Gastroesophageal sphincter (tissue), 4 donors: ENCODE data around the gene KLHL26.

DNA sequence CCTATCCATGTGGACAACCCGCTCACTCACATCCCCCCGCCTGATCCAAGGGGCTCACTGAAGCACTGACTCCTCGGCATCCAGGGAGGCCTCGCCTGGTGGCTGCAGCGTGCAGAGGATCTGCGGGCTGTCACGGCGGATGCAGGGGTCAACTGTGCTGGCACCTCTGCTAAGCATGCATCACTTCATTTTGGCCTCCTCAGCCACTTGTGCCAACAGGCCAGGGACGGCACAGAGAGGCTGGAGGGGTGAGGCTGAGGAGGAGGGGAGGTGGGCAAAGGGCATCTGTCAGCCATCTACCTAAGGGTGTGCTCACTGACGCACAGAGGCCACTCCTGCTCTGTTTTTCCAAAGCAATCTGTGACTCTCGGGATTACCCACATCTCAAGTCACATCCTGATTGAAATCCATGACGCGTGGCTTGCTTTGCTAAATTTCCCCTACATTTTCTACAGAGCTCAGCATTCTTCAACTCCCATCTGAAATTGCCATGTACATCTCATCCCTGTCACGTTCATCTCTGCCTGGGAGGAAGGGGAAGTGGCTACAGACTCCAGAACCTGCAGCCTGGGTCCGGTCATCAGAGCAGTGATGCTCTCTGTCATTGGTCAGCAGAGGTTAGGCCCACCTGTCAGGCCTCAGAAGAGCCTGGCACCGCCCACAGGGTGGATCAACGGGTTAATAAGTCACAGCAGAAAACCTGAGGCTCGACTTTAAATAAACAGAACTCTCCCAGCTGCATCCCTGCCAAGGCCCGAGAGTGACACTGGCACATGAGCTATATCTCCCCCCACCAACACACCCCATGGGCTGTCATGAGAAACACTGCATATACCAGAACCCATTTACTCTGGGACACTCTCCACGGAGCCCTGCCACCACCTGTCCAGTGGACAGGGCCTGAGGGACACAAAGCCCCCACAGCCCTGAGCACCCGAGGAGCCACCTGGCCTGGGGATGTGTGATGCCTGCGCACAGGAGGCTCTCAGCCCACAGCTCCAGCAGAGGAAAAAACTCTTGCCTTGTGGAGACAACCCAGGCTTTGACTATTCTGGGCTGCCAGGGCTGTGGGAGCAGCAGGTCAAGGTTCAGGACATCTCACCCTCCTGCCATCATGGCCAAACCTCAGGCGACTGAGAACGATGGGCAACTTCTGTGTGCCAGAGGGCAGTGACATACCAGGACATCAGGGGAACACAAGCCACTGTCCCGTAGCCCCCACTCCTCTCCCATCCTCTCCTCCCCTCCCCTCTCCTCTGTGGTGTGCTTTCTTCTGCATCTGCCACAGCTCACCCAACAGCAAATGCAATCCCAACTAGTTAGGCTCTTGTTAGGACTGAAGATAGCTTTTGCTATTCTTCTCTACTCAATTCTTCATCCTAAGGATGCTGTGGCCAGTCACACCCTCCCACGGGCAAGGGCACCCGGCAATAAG lies 17.4 kb downstream of the ELL start:
- PRO-cap: no peak
- RAMPAGE, long total RNA, 4 experiments: no peak in any of the 4 experiments

GRCh38 chr19:18520477-18521155 lies 1.3 kb downstream of the ELL start:
- PRO-cap: bidirectional peak, plus-strand start at chr19:18520767, minus-strand start at chr19:18520528; bidirectional peak, plus-strand start at chr19:18520979, minus-strand start at chr19:18520878
- RAMPAGE, long total RNA, 4 experiments: no peak in any of the 4 experiments

GRCh38 chr19:18541434-18542189 lies 1.8 kb downstream of the FKBP8 start:
- PRO-cap: no peak
- RAMPAGE, long total RNA, 4 experiments: no peak in any of the 4 experiments

DNA sequence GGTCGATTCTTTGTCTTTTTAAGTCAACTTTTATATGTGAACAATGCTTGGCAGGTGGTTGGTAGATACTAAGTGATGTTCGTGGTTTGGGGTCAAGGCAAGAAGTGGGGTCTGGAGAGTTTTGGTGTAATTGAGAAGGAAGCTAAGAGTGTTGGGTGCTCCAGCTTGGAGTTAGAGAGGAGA lies 860 bp downstream of the UBA52 start:
- PRO-cap: no peak
- RAMPAGE, long total RNA, 4 experiments: no peak in any of the 4 experiments

DNA sequence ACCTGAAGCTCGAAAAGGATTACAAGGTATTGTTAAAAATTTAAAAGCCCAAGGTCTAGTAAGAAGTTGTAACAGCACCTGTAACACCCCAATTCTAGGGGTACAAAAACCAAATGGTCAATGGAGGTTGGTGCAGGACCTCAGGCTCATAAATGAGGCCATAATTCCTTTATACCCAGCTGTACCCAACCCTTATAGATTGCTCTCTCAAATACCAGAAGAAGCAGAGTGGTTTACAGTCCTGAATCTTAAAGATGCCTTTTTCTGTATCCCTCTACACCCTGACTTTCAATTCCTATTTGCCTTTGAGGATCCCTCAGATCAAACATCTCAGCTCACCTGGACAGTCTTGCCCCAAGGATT lies 7.5 kb upstream of the REX1BD start:
- PRO-cap: no peak
- RAMPAGE, long total RNA, 4 experiments: no peak in any of the 4 experiments

GRCh38 chr19:18635976-18637231 lies at the start of gene KLHL26:
TSS of gene KLHL26 (plus strand) at chr19:18637028.
- PRO-cap: unidirectional peak, plus-strand start at chr19:18636405; bidirectional peak, plus-strand start at chr19:18637028, minus-strand start at chr19:18636767
- RAMPAGE, long total RNA, 4 experiments: start-site peak on the plus strand in 2 of 4 experiments, at chr19:18637025-18637047 at its widest, 36 to 55 reads per replicate

DNA sequence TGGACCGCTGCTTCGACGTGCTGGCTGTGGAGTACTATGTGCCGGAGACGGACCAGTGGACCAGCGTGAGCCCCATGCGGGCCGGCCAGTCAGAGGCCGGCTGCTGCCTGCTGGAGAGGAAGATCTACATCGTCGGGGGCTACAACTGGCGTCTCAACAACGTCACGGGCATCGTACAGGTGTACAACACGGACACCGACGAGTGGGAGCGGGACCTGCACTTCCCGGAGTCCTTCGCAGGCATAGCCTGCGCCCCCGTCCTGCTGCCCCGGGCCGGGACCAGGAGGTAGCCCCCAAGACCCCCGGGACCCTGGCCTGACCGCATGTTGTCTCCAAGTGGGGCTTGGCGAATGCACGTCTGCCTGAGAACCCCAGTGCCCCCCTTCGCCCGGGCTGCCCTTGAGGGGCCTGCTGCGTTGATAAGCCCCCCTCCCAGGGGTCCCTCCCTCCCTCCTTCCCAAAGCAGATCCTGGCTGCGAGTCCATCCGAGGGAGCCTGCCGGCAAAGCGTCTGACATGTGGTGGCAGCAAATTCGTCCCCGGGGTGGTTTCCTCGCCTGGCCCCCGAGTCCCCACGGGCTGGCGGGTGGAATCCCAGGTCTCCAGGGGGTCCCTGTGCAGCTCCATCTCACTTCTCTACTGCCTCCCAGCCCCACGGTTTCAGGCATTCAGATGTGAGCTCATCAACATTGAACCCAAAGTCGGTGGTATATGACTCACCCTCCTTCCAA lies 14.4 kb upstream of the CRTC1 start:
- PRO-cap: no peak
- RAMPAGE, long total RNA, 4 experiments: no peak in any of the 4 experiments

- PRO-cap: no peak
- RAMPAGE, long total RNA, 4 experiments: no peak in any of the 4 experiments
Measured at GRCh38 chr19:18761479-18762384, 29.4 kb downstream of the COMP start.

DNA sequence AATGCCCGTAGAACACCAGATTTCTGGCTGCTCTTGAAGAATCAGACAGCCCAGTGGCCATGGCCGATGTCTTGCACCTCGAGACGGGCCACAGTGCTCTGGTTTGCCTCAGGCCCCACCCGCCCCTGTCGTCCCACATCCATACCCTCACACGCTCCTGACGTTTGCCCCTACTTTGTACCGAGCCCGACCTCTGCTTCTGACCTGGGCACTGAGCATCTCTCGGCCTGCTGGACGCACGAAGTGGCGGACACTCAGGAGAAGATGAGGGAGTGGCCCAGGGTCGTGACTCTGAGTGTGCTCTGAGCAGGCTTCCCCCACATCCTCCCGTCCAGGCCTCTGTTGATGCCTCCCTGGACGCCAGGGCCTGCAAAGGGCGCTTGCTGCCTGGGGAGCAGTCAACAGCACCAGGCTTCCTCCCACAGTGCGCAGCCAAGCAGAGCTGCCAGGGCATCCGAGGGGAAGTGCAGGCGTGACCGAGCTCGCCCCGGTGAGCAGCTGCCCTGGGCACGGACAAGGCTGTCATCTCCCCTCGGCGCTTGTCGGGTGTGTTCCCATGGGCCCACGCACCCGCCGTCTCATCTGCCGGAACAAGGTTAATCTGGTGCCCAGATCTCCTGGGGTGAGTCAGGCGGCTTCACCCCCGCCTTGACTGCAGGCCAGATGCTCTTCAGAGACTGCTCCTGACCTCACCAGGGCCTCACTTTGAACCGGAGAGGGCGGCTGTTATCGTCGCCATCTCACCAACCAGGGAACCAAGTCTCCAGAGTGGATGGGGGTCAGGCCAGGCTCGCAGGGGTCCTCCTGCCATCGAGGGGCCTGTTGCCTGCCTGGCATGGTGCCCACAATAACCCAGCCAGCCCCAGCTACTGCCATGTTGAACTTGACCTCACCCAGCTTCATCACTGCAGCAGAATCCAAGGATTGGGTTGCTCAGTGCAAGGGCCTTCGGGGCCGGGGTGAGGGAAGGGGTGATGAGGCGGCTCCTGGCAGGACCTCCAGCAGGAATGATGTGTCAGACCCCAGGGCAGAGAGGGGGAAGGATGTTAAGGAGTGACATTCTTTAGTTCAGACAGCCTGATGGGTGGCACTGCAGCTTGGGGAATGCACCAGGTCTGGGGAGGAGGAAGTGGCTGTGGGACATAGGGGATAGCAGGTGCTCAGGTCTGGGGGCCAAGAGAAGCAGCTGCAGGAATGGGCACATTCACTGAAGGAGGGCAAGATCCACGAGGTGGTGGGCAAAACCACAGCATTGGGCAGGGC lies 27.0 kb downstream of the COMP start:
- PRO-cap: no peak
- RAMPAGE, long total RNA, 4 experiments: no peak in any of the 4 experiments

- PRO-cap: no peak
- RAMPAGE, long total RNA, 4 experiments: no peak in any of the 4 experiments
Measured at GRCh38 chr19:18785027-18785332, 6.1 kb downstream of the COMP start.

- PRO-cap: no peak
- RAMPAGE, long total RNA, 4 experiments: no peak in any of the 4 experiments
Measured at GRCh38 chr19:18793551-18793961, 2.5 kb upstream of the COMP start.

- PRO-cap: no peak
- RAMPAGE, long total RNA, 4 experiments: no peak in any of the 4 experiments
Measured at GRCh38 chr19:18853901-18854371, 22.2 kb downstream of the UPF1 start.

DNA sequence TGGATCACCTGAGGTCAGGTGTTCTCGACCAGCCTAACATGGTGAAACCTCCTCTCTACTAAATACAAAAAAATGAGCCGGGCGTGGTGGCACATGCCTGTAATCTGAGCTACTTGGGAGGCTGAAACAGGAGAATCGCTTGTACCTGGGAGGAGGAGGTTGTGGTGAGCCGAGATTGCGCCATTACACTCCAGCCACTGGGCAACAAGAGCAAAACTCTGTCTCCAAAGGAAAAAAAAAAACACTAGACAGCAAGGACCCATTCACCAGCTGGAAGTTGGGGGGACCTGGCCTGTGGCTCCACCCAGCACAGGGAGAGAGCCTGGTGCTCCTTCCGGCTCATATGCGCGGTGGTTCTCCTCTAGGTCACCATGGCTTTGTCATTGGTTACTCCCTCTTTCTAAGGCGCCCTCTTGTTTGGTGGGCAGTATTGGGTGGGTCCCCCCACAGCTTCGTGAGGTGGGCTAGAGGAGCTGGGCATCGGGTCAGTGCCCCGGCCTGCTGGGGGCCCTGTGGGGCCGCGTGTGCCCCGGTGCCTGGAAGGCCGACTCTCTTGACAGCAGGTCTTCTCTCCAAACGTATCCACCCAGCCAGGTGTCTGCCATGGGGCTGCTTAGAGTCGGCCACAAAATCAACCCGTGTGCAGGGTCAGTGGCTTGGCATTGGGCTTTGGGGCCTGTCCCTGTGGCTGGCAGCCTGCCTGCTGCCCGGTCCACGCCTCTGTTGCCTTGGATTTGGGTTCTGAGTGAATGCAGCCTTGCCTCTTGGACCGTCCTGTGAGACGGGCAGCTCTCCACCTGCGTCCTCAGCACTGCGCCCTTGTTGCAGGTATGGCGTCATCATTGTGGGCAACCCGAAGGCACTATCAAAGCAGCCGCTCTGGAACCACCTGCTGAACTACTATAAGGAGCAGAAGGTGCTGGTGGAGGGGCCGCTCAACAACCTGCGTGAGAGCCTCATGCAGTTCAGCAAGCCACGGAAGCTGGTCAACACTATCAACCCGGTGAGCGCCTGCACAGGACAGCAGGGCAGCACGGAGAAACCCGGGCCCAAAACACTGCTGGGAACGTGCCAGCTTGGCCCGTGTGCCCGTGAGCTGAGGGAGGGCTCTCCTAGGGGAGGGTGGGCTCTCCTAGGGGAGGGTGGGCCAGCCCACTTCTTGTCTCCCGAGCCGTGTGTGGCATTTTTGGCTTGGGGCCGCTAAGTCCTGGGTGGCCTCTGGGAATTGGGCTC lies 31.3 kb downstream of the UPF1 start:
- PRO-cap: no peak
- RAMPAGE, long total RNA, 4 experiments: start-site peak on the plus strand in 1 of 4 experiments, centred at position 647 of the sequence, 8 reads per replicate

- PRO-cap: no peak
- RAMPAGE, long total RNA, 4 experiments: no peak in any of the 4 experiments
Measured at GRCh38 chr19:18879005-18879622, 16.8 kb downstream of the CERS1 start.

GRCh38 chr19:18903236-18903814 lies 7.4 kb upstream of the CERS1 start:
- PRO-cap: no peak
- RAMPAGE, long total RNA, 4 experiments: no peak in any of the 4 experiments

GRCh38 chr19:18961943-18962160 lies 20.8 kb upstream of the HOMER3 start:
- PRO-cap: no peak
- RAMPAGE, long total RNA, 4 experiments: no peak in any of the 4 experiments

DNA sequence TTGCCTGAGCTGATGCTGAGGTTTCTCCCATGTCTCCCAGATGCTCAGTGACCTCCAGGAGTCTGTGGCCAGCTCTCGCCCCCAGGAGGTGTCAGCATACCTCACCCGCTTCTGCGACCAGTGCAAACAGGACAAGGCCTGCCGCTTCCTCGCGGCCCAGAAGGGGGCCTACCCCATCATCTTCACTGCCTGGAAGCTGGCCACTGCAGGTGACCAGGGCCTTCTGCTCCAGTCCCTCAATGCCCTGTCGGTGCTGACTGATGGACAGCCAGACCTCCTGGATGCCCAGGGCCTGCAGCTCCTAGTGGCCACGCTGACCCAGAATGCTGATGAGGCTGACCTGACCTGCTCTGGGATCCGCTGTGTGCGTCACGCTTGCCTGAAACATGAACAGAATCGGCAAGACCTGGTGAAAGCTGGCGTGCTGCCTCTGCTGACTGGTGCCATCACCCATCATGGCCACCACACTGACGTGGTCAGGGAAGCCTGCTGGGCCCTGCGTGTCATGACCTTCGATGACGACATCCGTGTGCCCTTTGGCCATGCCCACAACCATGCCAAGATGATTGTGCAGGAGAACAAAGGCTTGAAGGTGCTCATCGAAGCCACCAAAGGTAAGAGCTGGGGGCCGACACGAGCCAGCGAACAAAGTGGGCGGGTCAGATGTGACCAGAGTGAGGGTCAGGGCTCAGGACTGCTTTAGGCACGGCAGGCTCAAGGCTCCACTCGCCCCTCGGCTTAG lies 12.0 kb upstream of the SLC25A42 start:
- PRO-cap: no peak
- RAMPAGE, long total RNA, 4 experiments: no peak in any of the 4 experiments

DNA sequence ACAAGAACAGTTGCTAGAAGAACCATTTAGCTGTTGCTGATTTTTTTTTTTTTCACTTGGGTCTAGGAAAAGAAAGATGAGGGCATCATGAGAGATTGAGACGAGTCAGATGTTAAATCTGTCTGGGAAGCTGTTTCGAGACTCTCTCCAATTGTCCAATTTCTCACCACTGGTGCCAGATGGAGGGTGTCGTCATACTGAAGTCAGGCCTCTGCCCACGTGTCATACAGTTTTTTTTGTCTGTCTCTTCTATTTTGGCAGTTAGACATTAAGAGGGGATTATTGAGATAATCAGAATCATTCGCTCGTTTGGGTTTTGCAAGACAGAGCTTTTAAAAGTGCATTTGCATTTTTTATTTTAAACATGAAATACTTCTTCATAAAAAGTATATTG lies 3.9 kb downstream of the SLC25A42 start:
- PRO-cap: no peak
- RAMPAGE, long total RNA, 4 experiments: no peak in any of the 4 experiments

DNA sequence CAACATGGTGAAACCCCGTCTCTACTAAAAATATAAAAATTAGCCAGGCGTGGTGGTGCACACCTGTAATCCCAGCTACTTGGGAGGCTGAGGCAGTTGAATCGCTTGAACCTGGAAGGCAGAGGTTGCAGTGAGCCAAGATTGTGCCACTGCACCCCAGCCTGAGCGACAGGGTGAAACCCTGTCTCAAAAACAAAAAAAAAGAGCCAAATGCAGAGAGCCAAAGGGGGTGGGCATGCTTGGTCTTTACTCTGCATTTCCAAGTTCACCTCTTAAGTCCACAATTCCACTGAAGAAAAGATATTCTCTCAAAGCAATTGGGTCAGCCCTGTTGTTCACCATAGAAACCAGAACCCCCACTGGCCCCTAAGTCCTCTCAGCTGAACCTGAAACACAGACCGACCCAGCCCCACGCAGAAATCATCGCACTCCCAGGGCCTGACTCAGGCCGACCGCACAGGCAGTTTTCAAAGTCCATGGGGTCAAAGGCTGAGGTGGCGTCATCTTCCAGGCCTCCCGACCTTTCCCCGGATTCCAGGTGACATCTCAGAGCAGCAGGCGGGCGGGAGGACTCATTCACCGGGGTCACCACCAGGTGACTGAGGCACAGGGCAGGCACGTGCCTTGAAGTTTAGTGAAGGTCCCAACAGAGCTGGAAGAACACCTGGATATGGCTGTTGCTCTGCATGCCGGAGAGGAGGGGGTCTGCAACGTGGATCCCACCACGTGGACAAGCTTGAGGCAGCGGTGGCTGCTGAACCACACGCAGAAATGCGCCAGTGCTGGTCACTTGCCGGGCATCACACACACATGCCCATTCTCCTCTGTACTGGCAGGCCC lies 33.2 kb downstream of the SLC25A42 start:
- PRO-cap: no peak
- RAMPAGE, long total RNA, 4 experiments: no peak in any of the 4 experiments

- PRO-cap: no peak
- RAMPAGE, long total RNA, 4 experiments: no peak in any of the 4 experiments
Measured at GRCh38 chr19:19261222-19262279, 1.1 kb downstream of the HAPLN4 start.